Trachea (tissue), 1 donor: ENCODE data around the gene CRTC1.

DNA sequence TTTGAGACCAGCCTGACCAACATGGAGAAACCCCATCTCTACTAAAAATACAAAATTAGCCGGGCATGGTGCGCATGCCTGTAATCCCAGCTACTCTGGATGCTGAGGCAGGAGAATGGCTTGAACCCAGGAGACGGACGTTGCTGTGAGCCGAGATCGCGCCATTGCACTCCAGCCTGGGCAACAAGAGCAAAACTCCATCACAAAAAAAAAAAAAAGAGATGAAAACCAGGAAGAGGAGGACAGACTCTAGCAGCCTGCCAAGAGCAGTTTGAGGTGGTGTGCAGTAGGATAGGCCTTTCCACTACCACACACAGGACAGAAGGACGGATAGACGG is 17.9 kb upstream of the ISYNA1 start:
- PRO-cap = no peak

GRCh38 chr19:18457003-18457869 is 19.3 kb upstream of the ISYNA1 start:
- PRO-cap = no peak

- PRO-cap = no peak
Observed at GRCh38 chr19:18486253-18486845, 35.5 kb downstream of the ELL start.

- PRO-cap = no peak
Observed at GRCh38 chr19:18490582-18490964, 31.3 kb downstream of the ELL start.

DNA sequence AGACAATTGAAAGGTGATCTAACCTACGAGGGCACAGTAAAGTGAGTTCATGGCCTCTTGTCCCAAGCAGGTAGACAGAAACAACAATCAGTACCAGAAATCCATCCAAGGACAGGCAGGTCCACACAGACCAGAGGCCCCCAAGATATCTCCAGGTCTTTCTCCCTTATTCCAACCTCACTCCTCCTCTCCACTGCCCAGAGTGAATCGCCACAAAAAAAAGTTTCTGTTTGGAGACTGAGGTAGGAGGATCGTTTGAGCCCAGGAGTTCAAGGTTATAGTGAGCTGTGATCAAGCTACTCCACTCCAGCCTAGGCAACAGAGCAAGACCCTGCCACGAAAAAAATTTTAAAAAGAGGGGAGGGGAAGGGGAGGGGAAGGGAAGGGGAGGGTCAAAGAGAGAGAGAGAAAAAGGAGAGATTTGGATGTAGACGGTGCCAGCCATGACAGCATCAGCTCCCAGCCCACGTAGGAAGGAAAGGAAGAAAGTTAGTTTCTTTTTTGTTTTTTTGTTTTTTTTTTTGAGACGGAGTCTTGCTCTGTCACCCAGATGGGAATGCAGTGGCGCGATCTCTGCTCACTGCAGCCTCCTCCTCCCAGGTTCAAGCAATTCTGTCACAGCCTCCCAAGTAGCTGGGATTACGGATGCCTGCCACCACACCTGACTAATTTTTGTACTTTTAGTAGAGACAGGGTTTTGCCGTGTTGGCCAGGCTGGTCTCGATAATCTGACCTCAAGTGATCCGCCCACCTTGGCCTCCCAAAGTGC is 27.8 kb downstream of the ELL start:
- PRO-cap = no peak

DNA sequence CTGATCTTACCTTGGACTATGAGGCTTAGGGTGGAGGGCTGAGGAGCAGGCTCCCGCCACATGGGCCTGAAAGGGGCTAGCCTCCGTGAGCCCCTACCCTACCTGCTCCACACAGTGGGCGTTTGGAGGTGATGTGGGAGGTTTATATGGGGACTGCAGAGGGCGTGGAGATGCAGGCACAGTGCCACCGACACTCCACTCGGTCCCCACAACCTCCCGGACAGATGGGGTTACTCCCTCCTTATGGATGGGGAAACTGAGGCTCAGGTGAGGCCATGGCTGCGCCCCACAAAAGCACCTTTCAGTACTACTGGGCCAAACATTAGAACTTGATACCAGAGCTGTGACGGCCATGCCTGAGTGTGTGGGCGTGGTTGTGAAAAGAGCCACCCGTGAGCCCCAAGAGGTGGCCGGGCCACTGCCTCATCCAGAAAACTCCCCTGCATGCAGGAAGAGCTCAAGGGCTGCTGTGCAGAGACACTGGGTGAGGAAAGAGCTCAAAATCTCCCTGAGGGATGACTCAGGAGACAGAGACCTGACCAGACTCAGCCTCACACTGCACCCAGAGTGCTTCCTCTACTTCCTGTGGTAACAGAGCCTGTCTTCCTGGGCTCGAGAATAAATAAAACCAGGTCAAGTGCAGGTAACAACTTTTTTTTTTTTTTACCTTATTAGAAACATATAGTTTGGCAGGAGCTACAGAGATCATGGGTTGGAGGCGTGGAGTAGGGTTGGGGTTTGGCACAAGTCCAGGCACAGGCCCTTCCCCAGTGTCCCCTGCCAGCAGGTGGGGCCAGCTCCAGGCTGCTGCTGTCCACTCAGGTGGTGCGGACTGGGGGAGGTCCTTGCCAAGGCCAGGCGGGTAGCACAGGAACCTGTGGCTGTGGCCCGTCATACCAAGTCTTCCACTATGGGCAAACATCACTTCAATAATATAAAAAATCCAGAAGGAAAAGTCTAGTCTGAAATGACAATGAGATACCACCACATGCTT is 25.7 kb downstream of the ELL start:
- PRO-cap = no peak

GRCh38 chr19:18506479-18507533 is 15.1 kb downstream of the ELL start:
- PRO-cap = bidirectional peak, plus-strand start at chr19:18507171, minus-strand start at chr19:18507110

DNA sequence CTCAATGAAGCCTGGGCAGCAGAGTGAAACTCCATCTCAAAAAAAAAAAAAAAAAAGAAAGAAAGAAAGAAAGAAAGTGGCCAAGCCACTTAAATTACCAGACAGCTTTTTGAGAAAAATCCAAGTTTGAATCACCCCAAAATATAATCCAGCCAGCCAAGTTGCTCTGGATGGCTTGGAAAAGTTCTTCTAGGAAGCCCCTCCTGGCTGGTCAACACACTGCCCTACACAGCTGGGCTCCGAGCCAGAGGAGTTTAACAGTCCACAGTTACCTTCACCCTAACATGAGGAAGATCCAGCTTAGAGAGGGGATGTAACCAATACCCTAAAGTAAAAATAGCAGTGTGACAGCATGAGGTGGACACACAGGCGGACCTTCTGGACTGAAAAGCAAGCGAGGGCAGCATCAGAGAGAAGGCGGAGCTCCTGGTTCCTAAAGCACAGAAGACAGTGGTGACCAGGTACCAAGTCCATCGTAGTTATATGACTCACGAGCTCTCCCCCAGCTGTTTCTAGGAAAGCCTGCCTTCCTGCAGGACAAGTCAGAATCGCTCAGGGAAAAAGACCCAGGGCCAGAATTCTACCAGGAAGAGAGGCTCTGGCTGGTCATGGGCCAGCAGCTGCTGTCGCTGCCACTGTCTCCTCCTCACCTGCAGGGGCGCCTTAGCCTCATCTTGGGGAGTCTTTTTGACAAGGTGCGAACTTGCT is 1.9 kb downstream of the ELL start:
- PRO-cap = bidirectional peak, plus-strand start at position 409 of the sequence, minus-strand start at position 385 of the sequence; bidirectional peak, plus-strand start at position 575 of the sequence, minus-strand start at position 452 of the sequence

GRCh38 chr19:18588926-18589803 is 567 bp downstream of the REX1BD start:
- PRO-cap = bidirectional peak, plus-strand start at chr19:18589193, minus-strand start at chr19:18589071

DNA sequence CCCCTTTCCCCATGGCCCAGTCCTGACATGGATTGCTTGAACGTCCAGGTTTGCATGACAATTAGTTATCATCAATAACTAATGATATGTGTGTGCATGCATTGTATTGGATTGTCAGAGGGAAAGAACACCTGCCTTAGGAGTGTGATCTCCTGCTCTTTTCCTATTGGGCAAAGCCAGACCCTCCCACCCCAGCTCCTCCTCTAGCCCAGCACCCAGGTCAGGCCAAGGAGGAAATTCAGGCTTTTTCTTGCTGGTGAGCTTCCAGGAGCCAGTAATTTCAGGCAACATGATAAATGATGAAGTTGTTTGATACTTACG is 1.0 kb downstream of the KLHL26 start:
- PRO-cap = no peak

DNA sequence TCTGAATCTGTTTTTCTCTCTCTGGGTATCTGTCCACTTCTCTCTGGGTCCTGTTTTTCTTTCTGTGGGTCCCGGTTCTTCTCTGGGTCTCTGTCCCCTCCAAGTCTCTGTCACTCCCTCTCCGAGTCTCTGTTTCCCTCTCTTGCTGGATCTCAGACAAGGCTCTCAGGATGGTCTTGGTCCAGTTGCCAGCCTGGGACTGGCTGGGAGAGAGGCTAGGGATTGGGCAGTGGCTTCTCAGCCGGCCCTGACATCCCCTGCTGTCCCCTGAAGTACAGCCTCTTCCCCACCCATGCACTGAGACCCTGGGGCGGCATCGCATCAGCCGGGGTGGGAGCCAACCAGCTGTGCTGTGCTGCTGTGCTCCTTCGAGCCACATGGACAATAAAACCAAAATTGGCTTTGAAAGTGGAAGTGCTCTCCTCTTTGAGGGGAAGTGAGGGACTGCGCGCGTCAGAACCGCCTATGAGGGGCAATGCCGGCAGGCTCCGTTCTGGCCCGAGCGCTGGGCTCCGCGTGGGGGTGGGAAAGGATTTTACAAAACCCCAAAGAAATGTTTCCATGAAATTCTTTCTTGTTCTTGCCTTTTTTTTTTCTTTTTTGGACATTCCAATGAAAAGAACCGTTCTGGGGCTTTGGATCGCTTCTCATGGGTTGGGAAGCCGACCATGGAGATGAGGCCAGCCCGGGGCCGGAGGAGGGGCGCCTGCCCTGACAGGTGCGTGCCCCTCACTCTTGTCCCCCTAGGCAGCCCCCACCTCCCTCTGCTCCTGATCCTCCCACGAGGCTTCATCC is 22.4 kb downstream of the KLHL26 start:
- PRO-cap = bidirectional peak, plus-strand start at position 429 of the sequence, minus-strand start at position 386 of the sequence

- PRO-cap = bidirectional peak, plus-strand start at chr19:18683667, minus-strand start at chr19:18683497
Observed at GRCh38 chr19:18683158-18684196, at the start of gene CRTC1. CRTC1 (plus strand) TSS chr19:18683680.

- PRO-cap = no peak
Observed at GRCh38 chr19:18733400-18733766, 49.9 kb downstream of the CRTC1 start.

DNA sequence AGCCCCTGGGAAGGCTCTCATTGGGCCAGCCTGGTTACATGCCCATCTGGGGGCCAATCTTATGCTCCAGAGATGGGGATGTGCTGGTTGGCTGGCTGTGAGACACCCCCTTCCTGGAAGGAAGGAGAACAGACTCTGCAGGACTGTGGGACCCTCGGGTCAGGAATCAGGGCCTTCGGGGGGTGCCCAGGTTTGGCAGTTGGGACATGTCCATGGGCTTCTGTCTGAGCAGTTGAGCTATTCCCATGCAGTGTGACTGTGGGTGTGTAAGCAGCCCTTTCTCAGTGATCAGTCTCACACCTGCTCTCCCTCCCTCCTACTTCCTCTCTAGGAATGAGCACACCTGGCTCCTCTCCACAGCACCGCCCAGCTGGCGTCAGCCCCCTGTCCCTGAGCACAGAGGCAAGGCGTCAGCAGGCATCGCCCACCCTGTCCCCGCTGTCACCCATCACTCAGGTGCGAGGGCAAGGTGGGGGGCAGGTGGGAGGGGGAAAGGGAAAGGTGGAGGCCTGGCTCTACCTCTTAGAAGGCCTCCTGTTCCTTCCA is 26.0 kb downstream of the COMP start:
- PRO-cap = no peak

GRCh38 chr19:18793551-18793961 is 2.5 kb upstream of the COMP start:
- PRO-cap = unidirectional peak, minus-strand start at chr19:18793666

- PRO-cap = no peak
Observed at GRCh38 chr19:18845654-18846312, 14.0 kb downstream of the UPF1 start.

GRCh38 chr19:18879005-18879622 is 16.8 kb downstream of the CERS1 start:
- PRO-cap = no peak

- PRO-cap = no peak
Observed at GRCh38 chr19:18907525-18908039, 11.6 kb downstream of the COPE start.

DNA sequence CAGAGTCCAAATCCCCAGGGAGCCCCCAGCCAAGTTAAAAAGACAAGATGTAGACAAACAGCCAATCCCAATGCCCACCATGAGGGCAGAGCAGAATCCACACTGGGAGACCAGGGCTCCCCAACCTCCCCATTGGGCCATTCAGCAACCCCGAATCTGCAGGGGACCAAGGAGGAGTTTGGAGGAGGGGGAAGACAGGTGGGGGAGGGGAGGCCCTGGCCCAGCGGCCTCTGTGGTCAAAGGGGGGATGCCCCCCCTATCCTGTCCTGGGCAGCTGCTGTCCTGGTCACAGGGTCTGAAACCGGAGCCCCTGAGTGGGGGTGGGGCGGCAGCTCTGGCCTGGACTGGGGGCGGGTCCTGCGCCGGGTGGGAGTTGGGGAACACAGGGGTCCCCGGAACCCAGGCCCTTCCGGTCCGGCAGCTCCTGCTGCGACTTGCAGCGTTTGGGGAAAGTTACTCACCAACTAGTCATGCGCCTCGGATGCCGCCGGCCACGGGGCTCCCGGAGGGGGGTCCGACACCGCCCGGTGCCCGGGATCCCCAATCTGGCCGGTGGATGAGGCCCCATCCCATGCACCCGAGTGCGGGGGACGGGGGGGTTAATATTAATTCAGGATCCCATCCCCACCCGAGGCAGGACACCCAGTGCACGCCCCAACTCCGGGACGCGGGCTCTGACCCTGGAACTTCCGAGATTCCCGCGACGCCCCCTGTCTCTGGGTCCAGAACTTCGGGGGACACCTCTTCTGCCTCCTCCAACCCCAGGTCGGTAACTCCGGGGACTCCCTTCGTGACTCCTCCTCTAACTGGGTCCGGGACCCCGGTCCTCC is 942 bp downstream of the HOMER3 start:
- PRO-cap = bidirectional peak, plus-strand start at position 543 of the sequence, minus-strand start at position 445 of the sequence

GRCh38 chr19:19039862-19040420 is 6.5 kb downstream of the ARMC6 start:
- PRO-cap = no peak